ENCODE results near the gene C22orf42.

- PRO-cap, 3 experiments = no peak in any of the 3 experiments
- RRBS = no CpG with 5 or more reads among the region's 8 CpGs
These were observed 64.6 kb downstream of the SFI1 start for GRCh38 chr22:31560885-31561415.

GRCh38 chr22:31620440-31620883 is 41.6 kb downstream of the PISD start:
- PRO-cap, 3 experiments = no peak in any of the 3 experiments
- RRBS = no CpG with 5 or more reads among the region's 15 CpGs

DNA sequence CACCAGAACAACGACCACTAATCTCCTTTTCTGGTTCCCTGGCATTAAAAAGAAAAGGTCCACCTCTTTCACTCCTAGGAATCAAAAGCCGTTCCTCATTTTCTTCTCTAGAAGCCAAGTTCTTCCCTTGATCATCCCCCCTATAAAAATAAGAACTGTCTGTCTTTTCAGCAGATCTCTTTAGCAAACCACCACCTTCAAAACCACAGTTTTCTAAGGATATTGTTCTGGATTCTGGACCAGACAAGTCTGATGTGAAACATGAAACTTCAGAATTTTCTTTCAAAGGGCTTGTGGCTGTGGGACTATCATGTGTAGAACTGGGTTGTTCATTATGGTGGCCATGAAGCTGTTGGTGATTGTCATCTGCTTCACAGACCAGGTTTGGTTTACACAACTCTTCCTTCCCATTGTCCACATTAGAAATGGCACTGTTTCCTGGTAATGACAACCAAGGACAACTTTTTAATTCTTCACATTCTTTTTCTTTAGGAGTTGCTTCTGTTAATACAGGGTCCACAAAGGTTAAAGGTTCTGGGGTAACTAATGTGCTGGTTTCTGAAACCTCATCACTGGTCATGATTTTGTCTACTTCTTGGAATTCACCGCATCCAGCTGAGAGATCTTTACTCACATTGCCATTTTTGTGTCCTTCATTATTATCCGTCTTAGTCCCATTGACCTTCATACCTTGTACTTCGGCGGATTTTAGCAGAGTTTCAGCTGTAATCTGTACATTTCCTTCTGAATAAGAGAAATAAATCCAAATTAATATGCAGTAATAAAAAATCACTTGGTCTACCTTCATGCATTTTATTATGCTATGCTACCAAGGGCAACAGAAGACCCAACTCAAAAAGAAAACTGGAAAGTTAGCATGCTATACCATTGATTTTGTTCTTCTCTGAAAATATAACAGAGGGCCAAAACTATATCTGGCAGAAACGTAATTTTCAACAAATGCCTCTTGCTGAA is 33.1 kb downstream of the PRR14L start:
- PRO-cap, 3 experiments = no peak in any of the 3 experiments
- RRBS = no CpG with 5 or more reads among the region's 7 CpGs

DNA sequence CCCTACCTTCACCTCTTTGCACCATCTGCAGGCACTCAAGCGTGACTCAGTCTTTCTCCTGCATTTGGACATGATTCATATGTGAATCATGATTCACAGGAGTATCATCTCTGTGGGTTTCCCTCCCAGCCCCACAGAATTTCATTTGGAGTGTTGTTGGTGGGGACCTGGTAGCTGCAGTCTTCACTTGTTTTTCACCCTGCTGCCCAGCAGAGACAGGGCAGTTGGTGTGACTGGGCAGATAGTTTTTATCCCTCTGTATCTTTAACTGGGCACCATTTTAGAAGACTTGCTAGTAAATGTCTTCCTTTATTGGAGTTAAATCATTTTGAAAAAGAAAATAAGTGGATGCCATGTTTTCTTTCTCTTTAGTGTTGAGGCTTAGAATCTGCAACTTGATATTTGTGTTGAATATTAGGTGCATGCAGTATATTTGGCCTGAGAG is 75.8 kb downstream of the DEPDC5 start:
- PRO-cap, 3 experiments = peak in 1 of 3 experiments; most common plus-strand start position 148 of the sequence (in 1)
- RRBS = no CpG with 5 or more reads among the region's 1 CpG

DNA sequence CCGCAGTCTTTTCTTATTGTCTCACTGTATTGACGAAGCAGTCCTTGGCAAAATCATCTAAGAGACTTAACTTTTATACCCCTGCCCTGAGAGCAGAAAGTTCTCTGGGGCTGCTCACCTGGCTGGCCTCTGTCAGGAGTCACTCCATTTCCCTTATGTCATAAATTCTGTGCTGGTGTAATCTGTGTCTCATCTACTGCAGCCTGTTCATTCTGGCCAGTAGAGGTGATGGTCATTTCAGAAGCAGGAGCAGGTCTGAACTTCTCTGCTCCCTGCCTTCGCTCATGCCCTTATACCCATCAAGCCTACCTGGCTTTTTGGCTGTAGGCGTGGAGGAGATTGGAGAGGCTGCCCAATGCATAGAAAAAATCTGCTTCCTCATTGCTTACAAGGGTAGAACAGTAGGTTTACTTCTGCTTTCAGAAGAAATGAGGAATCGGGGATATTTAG is 73.0 kb upstream of the YWHAH start:
- PRO-cap, 3 experiments = no peak in any of the 3 experiments
- RRBS = no CpG with 5 or more reads among the region's 5 CpGs

DNA sequence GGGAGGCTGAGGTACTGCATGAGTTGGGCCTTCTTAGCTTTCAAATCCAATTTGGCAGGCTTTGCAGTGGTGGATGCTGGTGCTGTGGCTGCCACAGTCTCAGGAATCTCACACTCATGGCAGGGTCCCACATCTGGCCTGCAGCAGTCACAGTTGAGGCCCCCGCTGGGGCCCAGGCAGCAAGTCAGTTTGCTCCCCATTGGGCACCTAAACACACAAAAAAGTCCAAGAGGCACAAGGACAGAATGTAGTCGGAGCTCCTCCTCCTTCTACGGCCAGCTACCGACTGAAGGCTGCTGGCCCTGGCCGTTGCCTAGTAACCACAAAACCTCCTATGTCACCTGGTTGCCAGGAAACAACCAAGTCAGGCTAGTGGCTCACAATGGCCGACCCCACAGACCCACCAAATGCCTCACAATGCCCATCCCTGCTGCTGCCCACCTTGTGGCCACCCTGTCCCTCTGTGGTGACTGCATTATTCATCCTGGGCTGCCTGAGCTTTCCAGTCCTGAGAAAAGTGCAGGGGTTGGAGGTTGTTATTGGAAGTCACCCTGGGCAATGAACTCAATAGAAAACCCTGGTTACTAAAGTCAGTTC is at the start of gene C22orf42:
C22orf42 (minus strand) TSS at position 288 of the 597 bp plus-strand sequence.
- PRO-cap, 3 experiments = no peak in any of the 3 experiments
- RRBS = no CpG with 5 or more reads among the region's 6 CpGs

- PRO-cap, 3 experiments = no peak in any of the 3 experiments
- RRBS = 30% methylated on average over 4 of the region's 11 CpGs
These were observed 2.1 kb upstream of the RFPL2 start for GRCh38 chr22:32206873-32207381.

- PRO-cap, 3 experiments = no peak in any of the 3 experiments
- RRBS = no CpG with 5 or more reads among the region's 19 CpGs
These were observed 2.5 kb downstream of the RFPL3 start for GRCh38 chr22:32360068-32360758.

- PRO-cap, 3 experiments = no peak in any of the 3 experiments
- RRBS = no CpG with 5 or more reads among the region's 3 CpGs
These were observed 9.3 kb downstream of the FBXO7 start for GRCh38 chr22:32483875-32484306.

DNA sequence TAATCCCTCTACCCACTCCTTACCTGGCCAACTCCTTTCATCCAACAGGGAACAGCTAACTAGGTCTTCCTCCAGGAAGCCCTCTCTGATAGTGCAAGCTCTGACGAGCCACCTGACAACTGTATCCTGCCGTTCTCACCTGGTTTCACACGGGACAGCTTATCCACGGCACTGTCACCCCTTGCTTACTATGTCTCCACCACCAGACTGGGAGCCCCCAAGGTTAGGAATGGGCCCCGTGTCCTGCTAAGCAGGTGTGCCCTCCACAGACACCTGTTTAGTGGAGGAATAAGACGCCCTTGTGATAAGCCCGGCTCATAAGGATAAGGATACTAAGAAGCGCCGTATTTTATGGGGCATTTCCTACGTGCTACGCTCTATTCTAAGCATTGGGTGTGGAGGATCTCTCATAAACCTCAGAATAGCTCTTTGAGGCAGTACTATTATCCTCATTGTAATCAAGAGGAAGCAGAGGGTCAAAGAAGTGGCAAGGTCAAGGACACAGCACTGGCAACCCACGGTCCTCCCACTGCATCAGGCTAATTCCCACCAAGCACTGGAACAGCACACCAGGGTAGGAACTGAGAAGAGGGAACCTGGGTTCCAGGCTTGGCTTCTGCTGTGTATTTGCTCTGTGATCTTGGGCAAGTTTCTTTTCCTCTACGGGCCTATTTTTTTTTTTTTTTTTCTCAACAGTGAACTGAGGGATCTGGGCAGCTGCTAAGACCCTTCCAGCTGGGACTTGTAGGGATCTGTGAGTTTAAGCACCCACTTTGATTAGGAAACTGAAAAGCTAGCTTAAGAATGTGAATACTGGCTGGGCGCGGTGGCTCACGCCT is 55.5 kb downstream of the FBXO7 start:
- PRO-cap, 3 experiments = no peak in any of the 3 experiments
- RRBS = no CpG with 5 or more reads among the region's 16 CpGs

GRCh38 chr22:32533601-32534289 is 59.1 kb downstream of the FBXO7 start:
- PRO-cap, 3 experiments = peak in 2 of 3 experiments; most common plus-strand start chr22:32534013 (in 2)
- RRBS = 25% methylated on average over 1 of the region's 15 CpGs

- PRO-cap, 3 experiments = no peak in any of the 3 experiments
- RRBS = no CpG with 5 or more reads among the region's 2 CpGs
These were observed 121.3 kb upstream of the TIMP3 start for GRCh38 chr22:32680113-32680636.

- PRO-cap, 3 experiments = peak in 3 of 3 experiments; most common plus-strand start chr22:32745651 (in 3); most common minus-strand start chr22:32745538 (in 1)
- RRBS = no CpG with 5 or more reads among the region's 15 CpGs
These were observed 56.3 kb upstream of the TIMP3 start for GRCh38 chr22:32744958-32745780.

- PRO-cap, 3 experiments = no peak in any of the 3 experiments
- RRBS = no CpG with 5 or more reads among the region's 9 CpGs
These were observed 39.9 kb upstream of the TIMP3 start for GRCh38 chr22:32761582-32762038.

DNA sequence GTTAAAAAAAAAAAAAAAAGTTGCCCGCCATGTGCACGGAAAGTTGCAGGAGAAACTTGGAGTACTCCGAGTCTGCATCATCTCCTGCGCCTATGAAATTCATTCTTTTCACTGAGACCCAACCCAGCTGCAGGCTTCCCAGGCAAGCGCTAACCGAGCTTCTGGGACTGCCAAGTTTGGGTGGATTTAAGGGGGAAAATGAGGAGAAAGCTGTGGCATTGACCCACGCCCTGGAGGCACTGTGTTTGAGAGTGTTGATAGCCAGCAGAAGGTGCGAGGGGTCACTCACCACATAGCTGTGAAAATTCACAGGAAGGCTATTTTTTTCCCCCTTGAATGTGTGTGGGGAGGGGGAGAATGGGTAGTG is 987 bp downstream of the TIMP3 start:
- PRO-cap, 3 experiments = no peak in any of the 3 experiments
- RRBS = no CpG with 5 or more reads among the region's 8 CpGs

GRCh38 chr22:32808565-32809070 is 7.1 kb downstream of the TIMP3 start:
- PRO-cap, 3 experiments = no peak in any of the 3 experiments
- RRBS = no CpG with 5 or more reads among the region's 4 CpGs

DNA sequence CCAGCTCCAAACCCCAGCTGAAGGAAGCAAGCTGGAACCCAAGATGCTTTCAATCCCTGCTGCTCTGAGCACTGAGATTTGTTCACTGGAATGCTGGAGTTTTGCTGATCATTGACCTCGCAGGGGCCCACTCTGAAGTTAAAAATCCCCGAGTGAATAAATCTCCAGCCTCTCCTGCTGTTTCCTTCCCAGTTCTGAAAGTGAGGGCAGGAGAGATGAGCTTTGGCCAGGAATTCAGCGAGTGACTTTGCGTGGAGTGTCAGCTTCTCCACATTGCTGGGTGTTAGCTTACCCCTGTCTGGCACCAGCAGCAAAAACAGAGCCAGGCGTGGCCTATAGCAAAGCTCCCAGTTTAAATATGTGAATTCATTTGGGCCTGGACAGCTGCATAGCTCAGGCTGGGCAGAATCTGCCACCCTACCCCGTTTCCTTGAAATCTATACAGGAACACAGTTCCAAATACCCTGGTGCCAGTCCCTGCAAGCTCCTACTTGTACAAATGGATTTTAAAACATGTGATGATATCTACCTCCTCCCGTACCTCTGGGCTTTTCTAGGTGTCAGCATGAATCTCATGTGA is 25.5 kb downstream of the TIMP3 start:
- PRO-cap, 3 experiments = no peak in any of the 3 experiments
- RRBS = no CpG with 5 or more reads among the region's 7 CpGs

- PRO-cap, 3 experiments = no peak in any of the 3 experiments
- RRBS = no CpG with 5 or more reads among the region's 8 CpGs
These were observed 30.4 kb downstream of the TIMP3 start for GRCh38 chr22:32831624-32832659.

- PRO-cap, 3 experiments = no peak in any of the 3 experiments
- RRBS = no CpG with 5 or more reads among the region's 5 CpGs
These were observed 54.4 kb downstream of the TIMP3 start for GRCh38 chr22:32855885-32856376.

- PRO-cap, 3 experiments = no peak in any of the 3 experiments
- RRBS = no CpG with 5 or more reads among the region's 10 CpGs
These were observed 60.6 kb downstream of the TIMP3 start for GRCh38 chr22:32861740-32862868.

Data from breast (tissue), 4 donors.